Caco-2 (cell line): ENCODE measurements around a stretch of chr11.

DNA sequence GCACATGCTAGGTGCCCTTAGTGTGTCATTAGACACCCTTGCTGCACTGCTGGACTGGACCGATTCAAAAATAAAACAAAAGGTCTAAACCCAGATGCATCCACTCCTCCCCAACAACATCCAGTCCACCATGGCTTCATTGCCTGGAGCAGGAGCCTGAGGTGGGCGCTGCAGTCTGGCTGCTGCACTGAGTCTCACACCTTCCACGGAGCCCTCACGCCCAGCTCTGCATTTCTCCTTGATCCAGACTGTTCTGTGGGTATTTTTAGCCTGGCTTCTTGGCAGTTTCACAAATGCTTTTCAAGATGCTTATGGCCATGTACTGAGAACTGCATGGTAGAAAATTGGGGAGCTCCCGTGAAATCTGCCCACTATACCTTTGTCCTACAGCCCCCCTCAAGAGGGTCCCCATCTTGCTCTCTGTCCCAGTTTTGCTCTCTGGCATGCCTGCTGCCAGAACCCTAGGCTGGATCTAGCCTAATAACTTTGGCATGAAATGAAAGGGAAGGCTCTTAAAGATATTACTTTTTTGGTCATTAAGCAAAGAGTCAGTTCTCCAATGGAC is 53.3 kb upstream of the JAM3 start:
- PRO-cap = no peak
- RRBS = no CpG with 5 or more reads among the region's 5 CpGs

DNA sequence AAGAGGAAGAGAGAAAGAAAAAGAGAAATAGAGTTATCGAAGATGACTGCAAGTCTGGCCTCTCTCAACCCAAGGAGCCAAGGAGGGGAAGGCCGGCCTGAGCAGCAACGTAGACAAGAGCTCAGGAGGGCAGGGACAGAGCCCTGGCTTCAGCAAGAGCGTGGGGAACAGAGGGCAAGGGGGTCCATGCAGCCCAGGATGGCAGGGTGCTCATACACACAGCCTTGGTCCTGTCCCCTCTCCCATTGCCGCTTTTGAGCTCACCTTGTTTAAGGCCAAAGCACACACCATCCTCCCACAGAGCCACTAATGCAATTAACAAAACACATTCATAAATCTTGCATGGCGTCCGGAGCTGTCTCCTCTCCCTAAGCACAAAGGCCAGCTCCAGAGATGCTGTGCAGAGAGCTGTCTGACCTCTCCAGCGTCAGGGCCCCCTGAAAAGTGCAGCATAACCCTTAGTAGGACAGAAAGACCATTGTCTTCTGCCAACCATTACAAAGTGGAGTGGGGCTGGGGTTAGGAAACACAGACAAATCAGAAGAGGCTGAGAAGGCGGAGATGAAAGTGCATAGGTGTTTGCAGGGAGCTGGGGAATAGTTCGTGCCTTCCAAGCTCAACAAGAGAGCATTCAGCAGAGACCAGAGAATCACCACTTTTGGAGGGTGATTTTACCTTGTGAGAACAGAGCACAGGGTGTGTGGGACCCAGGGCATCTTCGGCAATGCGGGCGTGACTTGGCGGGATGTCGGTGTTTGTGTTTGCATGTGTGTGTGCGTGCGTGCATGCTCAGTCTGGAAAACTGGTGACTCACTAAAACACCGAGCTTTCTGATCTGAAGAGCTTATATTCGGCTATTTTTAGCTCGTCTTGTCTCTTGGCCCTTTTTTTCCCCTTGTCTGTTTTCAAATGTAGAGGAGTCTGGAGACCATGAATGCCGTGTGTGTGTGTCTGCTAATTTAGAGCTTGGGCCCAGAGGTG is 28.2 kb upstream of the JAM3 start:
- PRO-cap = no peak
- RRBS = no CpG with 5 or more reads among the region's 21 CpGs

GRCh38 chr11:134047312-134048216 is 21.3 kb upstream of the JAM3 start:
- PRO-cap = no peak
- RRBS = 39% methylated on average over 3 of the region's 25 CpGs

DNA sequence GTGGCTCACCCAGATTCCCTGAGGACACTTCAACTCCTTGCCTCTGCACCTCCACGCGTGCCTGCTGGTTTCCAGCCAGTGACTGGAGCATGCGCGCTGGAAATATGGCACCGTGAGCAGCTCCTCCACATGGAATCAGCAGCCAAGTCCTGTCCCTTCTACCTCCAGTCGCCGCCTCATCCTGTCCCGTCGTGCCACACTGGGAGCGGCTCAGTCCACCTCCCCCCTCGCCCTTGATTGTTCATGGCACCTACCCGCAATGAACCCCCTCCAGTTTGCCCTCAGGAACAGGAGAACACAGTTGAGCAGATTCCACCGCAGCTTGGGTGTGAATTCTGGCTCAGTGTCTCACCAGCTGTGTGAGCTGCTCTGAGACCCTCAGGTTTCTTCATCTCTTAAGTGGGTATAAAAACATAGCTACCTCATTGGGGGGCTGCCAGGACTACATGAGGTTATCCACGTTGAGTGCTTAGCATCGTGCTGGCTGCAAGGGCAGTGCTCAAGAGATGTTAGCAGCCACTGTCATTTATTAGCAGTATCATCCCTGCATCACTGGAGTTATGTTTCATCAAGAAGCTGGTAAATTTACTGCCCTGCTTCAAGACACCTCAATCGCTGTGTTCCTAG is 70.0 kb downstream of the NCAPD3 start:
- PRO-cap = no peak
- RRBS = no CpG with 5 or more reads among the region's 16 CpGs

- PRO-cap = no peak
- RRBS = no CpG with 5 or more reads among the region's 4 CpGs
Observed at GRCh38 chr11:134168100-134168395, 55.7 kb downstream of the NCAPD3 start.

DNA sequence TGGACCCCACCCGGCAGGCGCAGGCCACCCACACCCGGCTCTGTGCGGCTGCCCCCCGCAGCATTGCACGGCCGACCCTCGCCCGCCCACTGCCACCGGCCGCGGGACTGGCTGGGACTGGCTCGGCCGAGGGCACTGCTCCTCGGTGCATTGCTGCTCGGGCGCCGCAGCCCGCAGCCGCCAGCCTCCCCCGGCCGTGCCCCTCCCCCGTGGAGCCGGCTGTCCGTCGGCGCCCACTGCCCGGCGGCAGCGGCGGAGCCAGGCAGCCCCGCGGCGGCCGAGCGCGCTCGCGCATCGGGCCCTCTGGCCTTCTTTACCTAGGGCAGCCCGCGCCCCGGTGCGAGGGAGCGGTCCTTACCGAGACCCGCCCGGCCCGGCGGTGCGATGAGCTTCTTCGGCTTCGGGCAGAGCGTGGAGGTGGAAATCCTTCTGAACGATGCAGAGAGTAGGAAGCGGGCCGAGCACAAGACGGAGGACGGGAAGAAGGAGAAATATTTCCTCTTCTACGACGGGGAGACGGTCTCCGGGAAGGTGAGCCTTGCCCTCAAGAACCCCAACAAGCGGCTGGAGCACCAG is 356 bp downstream of the VPS26B start:
- PRO-cap = bidirectional peak, plus-strand start at position 439 of the sequence, minus-strand start at position 305 of the sequence
- RRBS = 2% methylated on average over 30 of the region's 64 CpGs

DNA sequence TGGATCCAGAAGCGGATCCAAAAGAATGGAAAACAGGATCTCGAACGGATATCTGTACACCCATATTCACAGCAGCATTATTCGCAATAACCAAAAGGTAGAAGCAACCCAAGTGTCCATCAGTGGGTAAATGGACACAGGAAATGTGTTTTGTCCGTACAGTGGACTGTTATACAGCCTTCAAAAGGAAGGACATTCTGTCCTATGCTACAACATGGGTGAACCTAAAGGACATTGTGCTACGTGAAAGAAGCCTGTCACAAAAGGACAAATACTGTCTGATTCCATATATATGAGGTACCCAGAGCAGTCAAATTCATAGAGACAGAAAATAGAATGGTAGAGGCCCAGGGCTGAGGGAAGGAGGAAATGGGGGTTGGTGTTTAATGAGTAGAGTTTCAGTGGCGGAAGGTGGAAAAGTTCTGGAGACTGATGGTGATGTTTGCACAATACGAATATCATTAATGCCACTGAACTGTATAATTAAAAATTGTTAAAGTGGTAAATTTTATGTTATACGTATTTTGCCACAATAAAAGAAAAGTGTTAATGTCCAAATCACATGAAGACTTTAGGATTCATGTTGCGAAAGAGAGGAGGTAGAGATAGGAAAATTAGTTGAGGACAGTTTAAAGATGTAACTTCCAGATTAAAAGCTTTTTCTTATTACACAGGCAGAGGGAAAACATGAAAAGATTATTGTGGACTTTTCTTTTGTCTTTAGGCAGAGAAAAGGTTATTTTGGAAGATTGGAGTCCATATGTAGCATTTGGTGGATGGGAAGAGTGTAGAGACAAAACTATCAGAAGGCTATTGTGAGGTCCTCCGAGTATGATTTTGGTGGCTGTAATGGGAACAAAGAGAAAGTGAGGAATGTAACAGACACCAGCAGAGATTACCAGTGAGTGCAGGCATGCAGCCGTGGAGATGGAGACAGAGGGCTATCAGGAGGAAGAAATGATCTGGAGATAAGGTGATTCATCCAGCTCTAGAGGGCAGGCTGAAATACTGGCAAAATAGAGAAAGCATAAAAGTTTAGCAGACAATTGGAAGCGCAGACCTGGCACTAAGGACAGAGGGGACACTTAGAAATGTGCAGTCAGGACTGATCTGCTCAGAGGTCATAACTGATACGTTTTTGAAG is 12.4 kb downstream of the VPS26B start:
- PRO-cap = no peak
- RRBS = no CpG with 5 or more reads among the region's 14 CpGs

GRCh38 chr11:134237594-134238016 is 13.1 kb downstream of the VPS26B start:
- PRO-cap = no peak
- RRBS = no CpG with 5 or more reads among the region's 10 CpGs

DNA sequence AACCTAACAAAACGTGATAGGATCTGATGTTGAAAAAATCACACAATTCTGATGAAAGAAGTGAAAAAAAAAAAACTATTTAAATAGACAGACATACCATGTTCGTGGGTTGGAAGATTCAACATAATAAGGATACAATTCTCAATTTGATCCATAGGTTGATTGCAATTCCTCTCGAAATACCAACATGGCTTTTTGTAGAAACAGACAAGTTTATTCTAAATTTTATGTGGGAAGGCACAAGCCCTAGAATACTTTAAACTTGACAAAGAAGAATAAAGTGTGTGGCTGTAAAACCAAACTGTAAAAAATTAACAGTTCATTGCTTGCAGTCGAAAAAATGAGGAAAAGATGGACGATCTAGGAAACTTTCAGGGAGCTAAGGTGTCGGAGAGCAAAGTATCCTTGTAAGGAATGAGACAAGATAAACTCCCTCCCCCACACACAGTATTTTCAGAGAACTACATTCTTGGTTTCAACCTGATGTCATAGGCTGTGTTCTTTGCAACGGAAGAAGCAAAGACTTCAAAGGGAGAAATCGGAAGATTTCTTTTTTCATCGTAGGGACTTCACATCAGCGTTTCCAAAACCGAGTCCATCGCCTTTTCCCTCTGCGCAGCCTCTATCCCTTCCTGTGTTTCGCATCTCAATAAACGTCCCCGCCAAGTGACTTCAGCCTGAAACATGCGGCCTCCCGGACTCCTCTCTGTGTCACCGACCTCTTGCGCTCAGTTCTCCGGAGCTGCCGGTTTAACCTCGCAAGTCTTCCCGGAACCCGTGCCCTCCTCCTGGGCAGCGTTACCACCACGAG is 886 bp upstream of the GLB1L3 start:
- PRO-cap = no peak
- RRBS = 42% methylated on average over 4 of the region's 27 CpGs

- PRO-cap = no peak
- RRBS = no CpG with 5 or more reads among the region's 8 CpGs
Observed at GRCh38 chr11:134950526-134951191, 538.6 kb upstream of the B3GAT1 start.